ENCODE measurements around the genes ZNF155, ZNF224 and BCAM.

GRCh38 chr19:43555217-43555667 is 20.1 kb downstream of the XRCC1 start:
- PRO-cap, result no peak

GRCh38 chr19:43572017-43572508 is 3.3 kb downstream of the XRCC1 start:
- PRO-cap, result no peak

DNA sequence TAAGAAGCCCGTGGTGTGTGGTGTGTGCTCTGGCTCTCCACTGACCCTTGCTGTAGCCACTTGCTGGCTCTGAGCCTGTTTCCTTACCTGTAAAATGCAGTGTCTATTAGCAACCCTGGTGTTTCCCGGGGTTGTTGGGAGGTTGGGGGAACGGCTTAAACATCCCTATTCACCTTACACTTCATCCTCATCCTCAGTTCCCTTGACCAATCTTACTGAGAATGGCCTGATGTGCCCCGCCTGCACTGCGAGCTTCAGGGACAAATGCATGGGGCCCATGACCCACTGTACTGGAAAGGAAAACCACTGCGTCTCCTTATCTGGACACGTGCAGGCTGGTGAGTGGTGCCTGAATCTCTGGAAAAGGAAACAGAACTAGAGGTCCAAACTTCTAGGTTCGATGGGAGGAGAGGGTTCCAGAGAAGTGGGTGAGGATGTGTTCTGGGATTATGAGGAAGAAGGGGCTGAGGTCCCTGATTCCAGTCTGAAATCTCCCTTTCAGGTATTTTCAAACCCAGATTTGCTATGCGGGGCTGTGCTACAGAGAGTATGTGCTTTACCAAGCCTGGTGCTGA is 5.9 kb downstream of the PINLYP start:
- PRO-cap, result no peak

DNA sequence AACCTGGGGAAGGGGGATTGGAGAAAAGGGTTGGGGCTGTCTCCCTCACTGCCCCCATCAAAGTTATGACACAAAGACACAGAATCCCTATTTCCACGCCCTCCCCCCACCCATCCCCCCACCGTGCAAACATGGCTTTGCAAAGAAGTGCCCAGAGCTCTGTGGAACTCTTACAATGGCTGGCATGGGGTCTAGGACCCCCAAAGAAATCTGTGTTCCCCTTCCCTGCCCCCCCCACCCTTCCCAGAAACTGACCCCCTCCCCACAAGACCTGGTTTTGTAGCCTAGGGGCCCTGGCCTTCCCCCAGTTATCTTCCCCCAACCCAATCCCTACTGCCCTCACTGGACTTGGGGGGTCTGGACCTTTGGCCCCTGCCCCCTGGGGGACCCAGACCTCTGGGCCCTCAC is 3.3 kb upstream of the ZNF428 start:
- PRO-cap, result no peak

- PRO-cap, result no peak
Measured at GRCh38 chr19:43647149-43647573, 7.5 kb upstream of the CADM4 start.

DNA sequence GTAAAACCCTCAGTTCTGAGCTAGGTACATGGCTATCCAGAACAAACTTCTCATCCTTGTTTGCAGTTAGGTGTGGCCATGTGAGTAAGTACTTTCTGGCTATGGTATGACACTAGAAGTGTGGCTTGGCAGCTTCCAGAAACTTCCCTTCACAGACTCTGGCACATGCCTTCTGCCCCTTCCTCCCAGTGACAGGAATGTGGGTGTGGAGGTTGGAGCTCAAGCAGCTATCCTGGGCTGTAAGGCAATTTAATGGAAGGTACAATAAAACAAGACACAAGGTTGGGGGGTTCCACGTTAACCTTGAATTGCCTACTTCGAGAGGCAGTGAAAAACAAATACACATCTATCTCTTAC is 3.3 kb downstream of the SMG9 start:
- PRO-cap, result no peak

- PRO-cap, result no peak
Measured at GRCh38 chr19:43776297-43776904, 4.4 kb downstream of the KCNN4 start.

GRCh38 chr19:43779093-43779751 is 1.6 kb downstream of the KCNN4 start:
- PRO-cap, result no peak

GRCh38 chr19:43779752-43780252 is 971 bp downstream of the KCNN4 start:
- PRO-cap, result no peak

GRCh38 chr19:43970327-43970850 is 13.6 kb upstream of the ZNF155 start:
- PRO-cap, result no peak

DNA sequence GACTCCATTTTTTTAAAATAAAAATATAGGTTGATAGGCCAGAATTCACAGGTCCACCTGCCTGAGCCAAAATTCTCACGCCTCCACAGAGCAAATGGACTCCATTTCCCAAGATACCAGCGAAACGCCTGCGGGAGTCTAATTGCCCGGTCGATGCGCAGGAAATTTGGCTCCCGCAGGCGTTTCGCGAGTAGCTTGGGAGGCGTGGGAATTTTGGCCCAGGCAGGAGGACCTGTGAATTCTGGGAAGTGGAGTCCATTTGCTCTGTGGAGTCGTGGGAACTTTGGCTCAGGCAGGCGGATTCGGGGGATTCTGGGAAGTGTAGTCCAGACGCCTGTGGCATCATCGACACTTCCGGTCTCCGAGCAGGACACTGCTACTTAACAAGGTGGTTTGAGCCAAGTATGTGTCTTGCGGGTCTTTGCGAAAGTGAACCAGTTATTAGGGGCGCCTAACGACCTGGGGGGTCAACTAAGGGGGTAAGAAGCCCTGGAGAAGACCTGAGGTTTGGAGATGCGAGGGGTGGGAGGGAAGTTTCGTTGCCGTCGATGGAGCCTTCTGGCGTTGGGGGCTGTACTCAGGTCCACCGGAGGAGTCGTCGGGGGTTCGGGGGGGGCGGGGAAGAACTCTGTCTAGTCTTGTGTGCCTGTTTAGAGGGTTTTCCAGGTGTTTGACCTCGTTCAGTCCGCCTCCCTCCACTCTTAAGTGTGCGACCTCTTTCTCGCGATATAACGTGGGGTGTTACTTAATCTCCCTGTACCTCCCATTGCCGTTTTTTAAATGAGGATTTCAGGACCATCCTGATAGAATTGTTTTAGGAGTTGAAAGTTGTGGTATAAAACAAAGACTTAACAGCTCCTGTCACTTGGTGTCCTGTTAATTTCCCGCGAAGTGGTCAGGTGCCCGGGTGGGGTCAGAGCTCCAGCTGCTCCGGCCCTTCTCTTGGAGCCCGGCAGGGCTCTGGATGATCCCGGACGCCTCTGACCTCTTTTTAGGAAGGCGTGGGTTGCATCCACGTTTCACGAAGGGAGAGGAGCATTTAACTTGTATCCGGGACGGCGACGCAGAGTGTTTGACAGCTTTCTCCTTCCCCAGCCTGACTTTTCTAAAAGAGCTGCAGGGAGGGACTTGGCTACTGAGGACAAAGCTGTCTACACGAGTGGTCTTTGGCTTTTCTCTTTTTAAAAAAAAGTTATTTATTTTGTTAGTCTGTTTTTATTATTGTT is at the start of gene ZNF155:
TSS of gene ZNF155 (plus strand) at position 345 of the 1,226 bp plus-strand sequence.
- PRO-cap, result unidirectional peak, plus-strand start at position 345 of the sequence; unidirectional peak, minus-strand start at position 966 of the sequence

DNA sequence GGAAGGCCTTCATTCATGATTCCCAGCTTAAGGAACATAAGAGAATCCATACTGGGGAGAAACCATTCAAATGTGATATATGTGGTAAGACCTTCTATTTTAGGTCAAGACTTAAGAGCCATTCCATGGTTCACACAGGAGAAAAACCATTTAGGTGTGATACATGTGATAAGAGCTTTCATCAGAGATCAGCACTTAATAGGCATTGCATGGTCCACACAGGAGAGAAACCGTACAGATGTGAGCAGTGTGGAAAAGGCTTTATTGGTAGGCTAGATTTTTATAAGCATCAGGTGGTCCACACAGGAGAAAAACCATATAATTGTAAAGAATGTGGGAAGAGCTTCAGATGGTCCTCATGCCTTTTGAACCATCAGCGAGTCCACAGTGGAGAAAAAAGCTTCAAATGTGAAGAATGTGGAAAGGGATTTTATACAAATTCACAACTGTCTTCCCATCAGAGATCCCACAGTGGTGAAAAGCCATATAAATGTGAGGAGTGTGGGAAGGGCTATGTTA is 6.0 kb upstream of the ZNF230 start:
- PRO-cap, result no peak

- PRO-cap, result no peak
Measured at GRCh38 chr19:44085969-44087046, 7.9 kb upstream of the ZNF224 start.

GRCh38 chr19:44094055-44094781 is at the start of gene ZNF224:
Gene ZNF224 (plus strand): TSS chr19:44094361.
- PRO-cap, result bidirectional peak, plus-strand start at chr19:44094361, minus-strand start at chr19:44094233

- PRO-cap, result no peak
Measured at GRCh38 chr19:44094879-44095707, 932 bp downstream of the ZNF224 start.

DNA sequence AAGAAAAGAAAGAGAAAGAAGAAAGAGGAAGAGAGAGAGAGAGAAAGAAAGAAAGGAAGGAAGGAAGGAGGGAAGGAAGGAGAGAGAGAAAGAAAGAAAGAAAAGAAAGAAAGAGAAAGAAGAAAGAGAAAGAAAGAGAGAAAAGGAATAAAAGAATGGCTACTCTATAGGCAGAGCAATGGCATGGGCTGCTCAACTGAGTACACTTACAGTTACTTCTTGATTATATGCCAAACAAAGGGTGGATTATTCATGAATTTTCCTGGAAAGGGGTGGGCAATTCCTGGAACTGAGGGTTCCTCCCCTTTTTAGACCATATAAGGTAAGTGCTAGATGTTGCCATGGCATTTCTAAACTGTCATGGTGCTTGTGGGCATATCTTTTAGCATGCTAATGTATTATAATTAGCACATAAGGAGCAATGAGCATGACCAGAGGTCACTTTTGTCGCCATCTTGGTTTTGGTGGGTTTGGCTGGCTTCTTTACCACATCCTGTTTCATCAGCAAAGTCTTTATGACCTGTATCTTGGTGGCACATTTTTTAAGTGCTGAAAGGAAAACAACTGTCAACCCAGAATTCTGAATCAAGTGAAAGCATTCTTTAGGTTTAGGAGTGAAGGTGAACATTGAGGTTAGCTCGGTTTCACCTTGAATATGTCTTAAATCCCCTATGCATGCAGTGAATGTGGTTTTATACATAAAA is 25.6 kb upstream of the IGSF23 start:
- PRO-cap, result no peak

- PRO-cap, result no peak
Measured at GRCh38 chr19:44677048-44677587, 5.8 kb downstream of the CEACAM19 start.

DNA sequence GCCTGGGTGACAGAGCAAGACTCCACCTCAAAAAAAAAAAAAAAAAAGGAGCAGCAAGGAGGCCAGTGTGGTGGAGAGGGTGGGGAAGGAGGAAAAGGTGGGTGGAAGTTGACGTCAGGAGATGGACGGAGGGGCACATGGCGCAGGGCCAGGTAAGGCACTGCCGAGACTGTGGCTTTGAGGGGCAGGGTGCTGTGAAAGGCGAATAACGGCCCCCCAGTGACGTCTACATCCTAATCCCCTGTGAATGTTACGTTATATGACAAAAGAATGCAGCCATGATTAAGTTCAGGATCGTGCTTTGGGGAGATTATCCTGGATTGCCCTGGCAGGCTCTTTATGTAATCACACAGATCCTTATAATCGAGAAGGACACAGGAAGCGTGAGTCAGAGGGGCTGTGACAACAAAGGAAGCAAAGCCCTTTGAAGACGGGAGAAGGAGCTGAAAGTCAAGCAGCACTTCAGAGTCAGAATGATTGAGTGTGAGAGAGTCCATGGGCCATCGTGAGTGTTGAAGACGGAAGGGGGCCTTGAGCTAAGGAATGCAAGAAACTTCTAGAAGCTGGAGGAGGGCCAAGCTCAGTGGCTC is 13.7 kb downstream of the CEACAM19 start:
- PRO-cap, result no peak

- PRO-cap, result no peak
Measured at GRCh38 chr19:44807918-44808591, 848 bp upstream of the BCAM start.

- PRO-cap, result unidirectional peak, plus-strand start at chr19:44808804; bidirectional peak, plus-strand start at chr19:44809103, minus-strand start at chr19:44808911
Measured at GRCh38 chr19:44808592-44809382, at the start of gene BCAM. Gene BCAM (plus strand): TSS chr19:44809103.